GM23248 (cell line): ENCODE measurements around a stretch of chr15.

DNA sequence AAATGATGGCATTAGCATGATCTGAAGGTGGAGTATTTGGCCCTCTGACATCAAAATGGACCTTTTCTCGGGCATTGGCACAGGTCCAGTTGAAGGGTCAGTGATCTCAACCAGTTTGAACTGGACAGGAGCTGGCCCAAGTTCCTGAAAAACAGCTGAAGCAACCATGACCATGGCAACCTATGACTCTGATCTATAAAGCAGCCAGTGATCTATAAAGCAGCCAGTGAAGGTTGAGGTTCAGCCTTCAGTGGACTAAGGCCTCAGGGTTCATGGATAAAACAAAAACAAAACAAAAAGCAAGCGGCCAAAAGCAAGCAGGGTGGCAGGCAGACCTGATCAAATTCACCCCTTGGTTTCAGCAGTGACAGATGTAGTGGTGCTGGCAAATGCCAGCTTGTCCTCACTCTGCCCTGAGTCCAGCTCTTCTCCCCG, 10.0 kb upstream of the CHRNB4 start:
- RAMPAGE, long total RNA = no peak

- RAMPAGE, long total RNA = no peak
These were observed 31.1 kb downstream of the ADAMTS7 start for GRCh38 chr15:78780175-78780533.

DNA sequence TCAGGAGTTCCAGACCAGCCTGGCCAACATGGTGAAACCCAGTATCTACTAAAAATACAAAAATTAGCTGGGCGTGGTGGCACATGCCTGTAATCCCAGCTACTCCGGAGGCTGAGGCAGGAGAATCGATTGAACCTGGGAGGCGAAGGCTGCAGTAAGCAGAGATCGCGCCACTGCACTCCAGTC, 896 bp upstream of the MORF4L1 start:
- RAMPAGE, long total RNA = no peak

DNA sequence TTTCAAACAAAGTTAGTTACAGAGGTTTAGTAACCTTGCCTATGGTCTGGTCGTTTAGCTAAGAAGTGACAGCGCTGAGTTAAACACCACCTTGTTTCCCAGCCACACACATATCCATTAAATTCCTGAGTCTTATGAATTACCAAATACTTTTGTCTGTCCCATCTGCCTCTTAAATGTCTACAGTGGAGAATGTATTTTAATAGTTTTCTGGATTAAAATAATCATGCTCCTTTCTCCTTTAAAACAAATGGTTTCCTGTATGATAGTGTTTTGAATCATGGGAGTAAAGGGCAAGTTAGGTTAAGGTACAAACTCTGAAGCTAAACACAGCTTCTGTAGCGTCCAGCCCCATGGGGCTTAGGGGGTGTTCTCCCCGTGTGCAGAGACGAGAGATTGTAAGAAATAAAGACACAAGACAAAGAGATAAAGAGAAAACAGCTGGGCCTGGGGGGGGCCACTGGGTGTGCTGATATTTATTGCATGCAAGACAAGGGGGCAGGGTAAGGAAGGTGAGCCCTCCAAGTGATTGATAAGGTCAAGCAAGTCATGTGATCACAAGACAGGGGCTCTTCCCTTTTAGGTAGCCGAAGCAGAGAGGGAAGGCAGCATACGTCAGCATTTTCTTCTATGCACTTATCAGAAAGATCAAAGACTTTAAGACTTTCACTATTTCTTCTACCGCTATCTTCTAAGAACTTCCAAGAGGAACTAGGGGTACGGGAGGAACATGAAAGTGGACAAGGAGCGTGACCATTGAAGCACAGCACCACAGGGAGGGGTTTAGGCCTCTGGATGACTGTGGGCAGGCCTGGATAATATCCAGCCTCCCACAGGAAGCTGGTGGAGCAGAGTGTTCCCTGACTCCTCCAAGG, 29.5 kb downstream of the MORF4L1 start:
- RAMPAGE, long total RNA = no peak

- RAMPAGE, long total RNA = no peak
These were observed 34.3 kb downstream of the MORF4L1 start for GRCh38 chr15:78906667-78907746.

GRCh38 chr15:78951826-78952535, 7.1 kb upstream of the CTSH start:
- RAMPAGE, long total RNA = no peak

GRCh38 chr15:78978538-78979172, 33.8 kb upstream of the CTSH start:
- RAMPAGE, long total RNA = no peak

- RAMPAGE, long total RNA = no peak
These were observed 1.1 kb downstream of the ANKRD34C start for GRCh38 chr15:79283525-79284117.

DNA sequence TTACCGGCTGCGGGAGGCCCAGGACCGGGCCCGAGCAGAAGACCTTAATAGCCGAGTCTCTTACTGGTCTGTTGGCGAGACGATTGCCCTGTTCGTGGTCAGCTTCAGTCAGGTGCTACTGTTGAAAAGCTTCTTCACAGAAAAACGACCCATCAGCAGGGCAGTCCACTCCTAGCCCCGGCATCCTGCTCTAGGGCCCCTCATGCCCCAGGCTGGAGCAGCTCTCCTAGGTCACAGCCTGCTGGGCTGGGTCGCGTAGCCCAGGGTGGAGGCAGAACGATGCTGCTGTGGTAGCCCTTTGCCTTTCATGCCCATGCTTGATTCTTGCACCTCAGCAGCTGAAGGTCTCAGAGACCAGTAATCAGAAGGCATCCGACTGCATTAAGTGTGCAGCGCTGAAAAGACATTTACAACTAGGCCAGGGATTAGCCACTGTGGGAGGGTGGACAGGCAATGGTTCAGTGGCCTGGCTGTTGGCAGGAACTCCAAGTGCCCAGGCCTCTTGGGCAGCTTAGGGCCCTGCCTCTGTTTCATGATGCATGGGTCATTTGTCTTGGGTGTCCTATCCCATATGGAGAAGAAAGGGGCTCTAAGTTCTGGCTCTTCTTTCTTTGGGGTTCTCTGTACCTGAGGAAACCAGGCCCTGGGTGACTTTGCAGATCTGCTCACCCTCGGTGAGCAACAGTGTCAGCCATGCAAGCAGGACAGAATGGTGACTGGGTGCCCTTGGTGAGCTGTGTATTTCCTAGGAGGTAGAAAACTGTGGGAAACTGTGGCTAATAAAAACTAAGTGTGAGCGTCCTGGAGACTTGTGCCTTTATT, 11.3 kb downstream of the TMED3 start:
- RAMPAGE, long total RNA = no peak

DNA sequence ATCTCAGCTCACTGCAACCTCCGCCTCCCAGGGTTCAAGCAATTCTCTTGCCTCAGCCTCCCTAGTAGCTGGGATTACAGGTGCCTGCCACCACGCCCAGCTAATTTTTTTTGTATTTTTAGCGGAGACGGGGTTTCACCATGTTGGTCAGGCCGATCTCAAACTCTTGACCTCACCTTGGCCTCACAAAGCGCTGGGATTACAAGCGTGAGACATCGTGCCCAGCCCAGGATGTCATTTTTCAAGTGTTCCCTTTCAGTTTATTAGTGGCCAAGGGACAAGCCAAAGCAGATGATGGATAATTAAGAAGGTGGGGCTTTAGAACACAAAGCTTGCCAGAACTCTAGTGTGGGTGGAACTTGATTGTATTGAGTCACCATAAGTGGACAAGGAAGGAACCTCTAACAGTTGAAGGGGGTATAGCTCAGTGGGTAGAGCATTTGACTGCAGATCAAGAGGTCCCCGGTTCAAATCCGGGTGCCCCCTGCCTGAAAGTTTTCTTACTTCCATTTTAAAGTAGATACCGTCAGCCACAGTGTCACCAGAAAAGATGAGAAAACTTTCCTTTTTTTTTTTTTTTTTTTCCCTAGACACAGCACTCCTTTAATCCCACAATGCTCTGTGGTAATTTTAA, 152.5 kb downstream of the MTHFS start:
- RAMPAGE, long total RNA = no peak

DNA sequence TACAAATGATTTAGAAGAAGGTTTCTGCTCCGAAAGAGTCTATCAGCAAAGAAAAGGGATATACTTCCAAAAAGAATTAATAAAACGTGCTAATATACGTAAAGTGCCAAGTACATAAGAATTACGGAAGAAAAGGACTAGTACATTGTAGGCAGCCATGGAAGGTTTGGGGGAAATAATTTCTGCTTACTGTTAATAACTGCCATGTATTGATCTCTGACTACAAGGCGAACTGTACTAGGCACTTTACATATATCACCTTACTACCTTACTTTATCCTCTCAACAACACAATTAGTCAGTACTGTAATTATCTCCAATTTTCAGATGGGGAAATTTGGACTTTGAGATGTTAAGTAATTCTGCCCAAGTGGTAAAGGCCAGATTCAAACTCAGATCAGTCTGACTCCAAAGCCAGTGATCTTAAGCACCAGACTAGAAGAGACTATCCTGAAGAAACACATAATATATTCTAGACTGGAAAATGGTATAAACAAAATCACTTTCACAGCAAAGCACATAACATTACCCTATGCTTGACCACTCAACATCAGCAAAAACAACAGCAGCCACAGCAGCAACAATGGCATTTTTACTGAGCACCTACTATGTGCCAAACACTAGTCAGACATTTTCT, 13.3 kb downstream of the MTHFS start:
- RAMPAGE, long total RNA = no peak

GRCh38 chr15:79918809-79920202, 22.5 kb upstream of the MTHFS start:
- RAMPAGE, long total RNA = no peak

DNA sequence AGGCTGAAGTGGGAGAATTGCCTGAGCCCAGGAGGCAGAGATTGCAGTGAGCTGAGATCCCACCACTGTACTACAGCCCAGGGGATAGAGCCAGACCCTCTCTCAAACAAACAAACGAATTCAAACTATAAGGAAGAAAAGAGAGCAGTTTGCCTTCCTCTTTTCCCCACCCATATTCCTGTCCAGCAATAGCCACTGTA, 18.4 kb upstream of the ZFAND6 start:
- RAMPAGE, long total RNA = no peak

DNA sequence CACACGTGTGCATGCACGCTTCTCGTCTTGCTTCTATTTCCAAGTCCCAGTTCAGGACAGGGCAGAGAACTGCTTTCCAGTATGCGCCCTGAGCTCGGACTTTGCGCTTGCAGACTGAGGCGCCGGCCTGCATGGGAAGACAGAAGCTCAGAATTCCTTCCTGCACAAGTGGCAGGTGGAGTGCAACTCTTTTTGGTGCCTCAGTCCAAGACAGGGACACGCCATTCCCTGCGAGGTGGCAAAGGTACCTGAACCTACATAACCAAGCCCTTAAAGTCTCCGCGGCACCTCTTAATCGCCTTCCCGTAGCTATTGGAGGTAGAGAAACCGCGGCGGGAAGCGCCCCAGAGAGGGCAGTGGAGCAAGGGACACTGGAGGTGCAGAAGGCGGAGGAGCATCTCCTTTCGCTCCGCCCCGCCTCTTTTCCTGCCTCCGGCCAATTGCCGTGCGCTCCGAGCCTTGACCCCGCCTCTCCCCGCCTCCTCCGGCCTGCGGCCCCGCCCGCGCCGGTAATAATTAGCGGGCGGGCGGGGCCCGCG, 350 bp upstream of the ZFAND6 start:
- RAMPAGE, long total RNA = no peak

- RAMPAGE, long total RNA = no peak
These were observed 22.0 kb downstream of the ZFAND6 start for GRCh38 chr15:80081140-80082142.

- RAMPAGE, long total RNA = no peak
These were observed 18.3 kb upstream of the FAH start for GRCh38 chr15:80134388-80134918.

DNA sequence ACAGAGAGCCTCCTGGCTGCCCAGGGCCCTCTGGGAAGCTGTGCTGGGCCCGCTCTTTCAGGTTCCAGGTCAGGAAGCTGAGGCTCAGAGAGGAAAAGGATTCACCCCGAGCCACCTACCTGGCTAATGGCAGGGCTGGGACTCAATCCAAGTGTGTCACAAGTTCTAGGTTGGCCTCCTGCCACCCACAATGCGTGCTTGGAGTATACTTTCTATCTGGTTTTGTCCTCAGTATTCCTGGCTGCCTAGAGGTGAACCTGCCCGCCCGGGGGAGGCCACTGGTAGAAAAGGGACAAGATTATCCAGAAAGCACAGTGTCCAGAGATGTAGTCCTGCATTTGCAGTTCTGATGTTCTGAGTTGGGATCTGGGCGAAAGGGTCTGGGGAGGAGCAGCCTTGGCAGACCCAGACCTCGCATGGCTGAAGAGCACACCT, 23.7 kb downstream of the FAH start:
- RAMPAGE, long total RNA = no peak

GRCh38 chr15:80247337-80247747, 4.7 kb downstream of the CTXND1 start:
- RAMPAGE, long total RNA = no peak

- RAMPAGE, long total RNA = no peak
These were observed 527 bp downstream of the CTXND1 start for GRCh38 chr15:80251374-80251998.

GRCh38 chr15:80436527-80436982, 32.4 kb downstream of the ARNT2 start:
- RAMPAGE, long total RNA = no peak